Sciatic nerve (tissue), 1 donor: ENCODE measurements around a stretch of chr13.

GRCh38 chr13:28503077-28503597, 8.2 kb upstream of the FLT1 start:
- PRO-cap, result no peak

DNA sequence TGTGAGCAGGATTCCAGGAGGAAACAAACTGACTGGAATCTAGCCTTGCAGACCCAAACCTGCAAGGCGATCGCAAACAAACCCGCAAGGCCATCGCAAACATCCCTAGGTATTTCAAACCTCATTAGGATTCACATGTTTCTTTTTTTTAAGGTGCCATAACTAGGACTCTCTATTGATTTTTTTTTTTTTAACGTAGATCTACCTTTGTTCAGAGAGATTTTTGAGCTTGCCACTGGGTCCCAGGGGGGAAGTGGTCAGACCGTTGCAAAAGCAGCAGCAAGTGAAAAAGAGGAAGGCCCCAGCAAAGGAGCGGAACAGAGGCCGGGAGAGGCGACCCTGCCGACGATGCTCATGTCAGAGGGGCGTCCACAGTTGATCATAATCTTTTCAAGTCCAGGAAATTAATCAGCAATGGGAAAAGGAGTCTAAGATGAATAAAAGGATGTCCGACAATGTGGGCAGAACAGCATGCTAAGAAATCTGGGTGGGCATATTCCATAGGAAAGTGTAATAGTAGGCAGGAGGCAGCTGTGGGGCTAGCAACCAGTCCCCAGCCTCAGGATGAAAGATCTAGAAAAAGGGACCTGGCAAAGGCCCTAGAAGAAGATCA, 32.8 kb upstream of the FLT1 start:
- PRO-cap, result no peak

DNA sequence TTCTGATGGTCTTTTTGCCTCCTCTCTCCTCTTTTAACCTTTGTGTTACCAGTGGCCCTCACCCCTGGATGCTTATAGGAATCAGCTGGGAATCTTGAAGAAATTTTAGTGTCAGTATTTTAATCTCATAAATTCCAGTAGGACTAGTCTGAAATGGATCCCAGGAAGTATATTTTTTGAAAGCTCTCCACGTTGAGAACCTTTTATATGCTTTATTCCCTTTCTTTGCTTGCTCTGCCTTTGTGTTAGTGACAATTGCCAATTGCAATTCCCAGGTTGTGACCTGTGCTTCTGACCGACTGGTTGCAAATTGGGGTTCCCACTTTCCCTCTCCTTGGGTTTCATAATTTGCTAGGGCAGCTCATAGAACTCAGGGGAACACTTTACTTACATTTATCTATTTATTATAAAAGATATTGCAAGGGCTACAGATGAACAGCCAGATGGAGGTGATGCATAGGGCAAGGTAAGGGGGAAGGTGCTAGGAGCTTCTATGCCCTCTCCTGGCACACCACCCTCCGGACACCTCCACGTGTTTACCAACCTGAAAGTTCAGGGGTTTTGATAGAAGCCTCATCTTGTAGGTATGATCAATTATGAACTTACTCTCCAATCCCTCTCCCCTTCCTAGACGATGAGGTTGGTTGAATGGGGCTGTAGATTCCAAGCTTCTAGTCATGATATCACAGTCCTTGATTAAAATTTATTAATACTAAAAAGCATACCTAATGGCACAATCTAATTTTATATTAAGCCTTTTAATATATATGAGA, 21.1 kb downstream of the POMP start:
- PRO-cap, result unidirectional peak, plus-strand start at position 634 of the sequence

DNA sequence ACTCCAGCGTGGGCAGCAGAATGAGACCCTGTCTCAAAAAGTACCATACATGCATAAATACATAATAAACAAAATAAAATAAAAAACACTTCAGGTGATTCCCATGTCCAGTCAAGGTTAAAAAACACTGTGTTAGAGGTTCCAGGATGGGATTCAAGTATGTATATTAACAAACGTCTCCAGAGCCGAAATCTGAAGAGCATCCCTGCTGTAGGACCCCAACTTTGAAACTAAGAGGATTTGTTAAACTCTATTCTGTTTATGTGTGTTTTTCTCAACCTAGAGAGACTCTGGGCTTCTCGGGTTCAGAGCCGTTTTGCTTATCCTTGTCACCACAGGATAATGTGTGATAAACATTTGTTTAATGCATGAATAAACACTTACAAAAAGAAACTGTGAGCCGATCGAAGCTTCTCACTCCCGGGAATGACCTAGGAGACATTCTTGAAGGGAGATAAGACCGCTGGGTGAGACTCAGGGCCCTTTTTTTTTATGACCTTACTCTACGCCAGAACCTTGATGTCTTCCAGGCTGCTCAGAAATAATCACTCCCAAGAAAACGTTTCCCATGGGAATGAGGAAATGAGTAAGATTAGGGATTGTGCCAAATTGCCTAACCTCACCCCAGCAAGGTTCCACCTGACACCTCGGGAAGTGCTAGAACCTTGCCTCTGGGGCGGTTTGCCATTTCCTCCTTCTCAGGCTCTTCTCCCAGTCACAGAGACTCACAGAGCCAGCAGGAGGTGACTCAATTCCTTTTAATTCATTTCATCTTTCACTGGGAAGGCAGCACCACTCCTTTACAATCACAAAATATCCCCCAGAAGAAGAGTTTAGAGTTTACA, 2.4 kb downstream of the SLC46A3 start:
- PRO-cap, result unidirectional peak, minus-strand start at position 428 of the sequence

GRCh38 chr13:29126147-29126604, 306.0 kb downstream of the MTUS2 start:
- PRO-cap, result no peak

- PRO-cap, result no peak
Observed at GRCh38 chr13:29428152-29429290, 167.0 kb downstream of the SLC7A1 start.

DNA sequence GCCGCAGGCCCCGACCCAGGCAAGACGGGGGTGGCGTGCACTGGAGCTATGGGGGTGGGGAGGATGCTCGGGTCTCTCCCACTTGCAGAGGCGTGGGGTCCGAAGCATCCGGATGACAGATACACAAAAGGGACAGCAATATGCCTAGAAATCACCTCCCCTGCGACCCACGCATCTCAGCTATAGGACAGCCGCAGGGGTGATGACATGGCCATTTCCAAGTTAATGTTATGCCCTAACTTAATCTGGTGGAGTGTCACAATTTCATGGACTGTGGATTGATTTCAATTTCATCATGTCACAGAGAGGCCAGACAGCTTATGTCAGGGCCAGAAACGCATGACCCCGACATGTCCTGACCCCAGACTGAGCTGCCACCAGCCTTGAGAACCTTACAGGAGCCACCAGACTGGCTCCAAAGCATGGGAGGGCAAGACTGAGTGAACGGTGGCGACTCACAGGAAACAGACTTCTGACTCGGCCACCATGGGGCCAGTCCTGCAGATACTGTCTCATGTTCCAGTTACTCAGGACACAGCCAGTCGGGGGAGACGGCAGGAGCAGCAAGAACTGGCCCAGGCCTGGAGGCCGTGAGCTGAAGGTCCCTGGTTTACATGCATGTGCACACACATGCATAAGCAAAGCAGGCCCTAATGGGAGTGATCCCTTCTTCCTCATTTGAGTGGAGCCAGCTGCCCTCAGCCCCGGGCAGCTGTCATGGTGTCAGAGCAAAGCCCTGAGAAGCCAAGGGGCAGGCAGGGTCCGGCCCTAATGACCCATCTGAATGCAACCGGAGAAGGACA, 82.2 kb downstream of the SLC7A1 start:
- PRO-cap, result no peak

DNA sequence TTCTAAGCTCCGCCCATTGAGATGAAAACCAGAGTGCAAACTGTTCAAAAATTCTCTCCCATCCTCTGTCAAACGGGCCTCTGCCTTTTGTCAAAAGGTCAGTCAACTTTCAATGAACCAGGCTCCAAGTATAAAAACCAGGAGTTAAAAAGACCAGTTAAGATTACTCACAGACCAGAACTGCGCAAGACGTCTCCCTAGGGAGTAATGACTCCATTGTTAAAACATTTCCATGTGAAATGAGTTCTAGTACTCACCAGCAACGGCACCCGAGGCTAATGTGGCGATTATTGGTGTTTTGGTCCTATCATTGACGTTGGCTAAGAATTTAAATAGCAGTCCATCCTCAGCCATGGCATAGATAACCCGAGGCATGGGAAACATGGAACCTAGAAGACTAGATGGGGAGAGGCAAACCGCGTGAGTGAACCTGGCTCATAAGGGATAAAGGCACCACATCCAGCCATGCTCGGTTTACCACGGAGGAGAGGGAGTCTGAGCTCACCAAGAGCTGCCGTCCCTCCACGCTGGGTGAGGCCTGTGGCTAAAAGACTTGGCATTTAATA, 73.3 kb downstream of the SLC7A1 start:
- PRO-cap, result no peak

DNA sequence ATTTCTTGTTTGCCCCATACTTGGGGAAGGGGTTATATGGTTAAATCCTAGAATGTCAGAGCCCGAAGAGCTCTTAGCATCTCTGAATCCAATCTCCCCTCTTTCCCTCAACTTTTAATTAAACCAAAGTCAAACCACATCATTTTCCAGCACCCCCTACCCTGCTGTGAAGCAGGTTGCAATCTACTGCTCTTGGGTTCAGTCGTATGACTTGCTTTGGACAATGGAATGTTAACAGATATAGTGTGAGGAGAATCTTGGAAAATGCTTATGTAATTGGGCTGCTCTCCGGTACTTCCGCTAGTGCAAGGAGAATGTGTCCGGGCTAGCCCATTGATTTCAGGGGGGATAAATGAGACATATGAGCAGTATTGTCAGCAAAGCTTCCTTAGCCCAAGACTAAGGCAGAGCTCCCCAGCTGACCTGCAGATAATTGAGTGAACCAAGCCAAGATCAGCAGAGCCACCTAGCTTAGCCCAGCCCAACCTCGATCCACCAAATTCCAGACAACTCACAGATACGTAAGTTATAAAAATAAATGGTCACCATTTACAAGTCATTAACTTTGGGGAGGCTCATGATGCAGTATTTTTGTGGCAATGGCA, 89.8 kb upstream of the SLC7A1 start:
- PRO-cap, result no peak

DNA sequence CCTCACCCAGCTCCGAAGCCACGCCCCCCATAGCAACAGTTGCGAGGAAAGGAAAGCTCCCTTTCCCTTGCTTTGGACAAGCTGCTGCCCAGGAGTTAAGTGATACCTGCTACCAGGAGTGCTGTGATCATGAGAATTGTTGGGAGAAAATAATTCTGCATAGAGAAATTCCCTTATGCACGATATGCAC, 260 bp upstream of the UBL3 start:
- PRO-cap, result no peak

GRCh38 chr13:29863045-29863473, 12.6 kb upstream of the UBL3 start:
- PRO-cap, result no peak

- PRO-cap, result no peak
Observed at GRCh38 chr13:29884466-29885151, 34.2 kb upstream of the UBL3 start.

GRCh38 chr13:29924478-29925175, 74.2 kb upstream of the UBL3 start:
- PRO-cap, result bidirectional peak, plus-strand start at chr13:29924759, minus-strand start at chr13:29924703; bidirectional peak, plus-strand start at chr13:29925122, minus-strand start at chr13:29924977

GRCh38 chr13:29954317-29955118, 104.1 kb upstream of the UBL3 start:
- PRO-cap, result no peak

GRCh38 chr13:30148621-30148866, 158.8 kb downstream of the KATNAL1 start:
- PRO-cap, result no peak

DNA sequence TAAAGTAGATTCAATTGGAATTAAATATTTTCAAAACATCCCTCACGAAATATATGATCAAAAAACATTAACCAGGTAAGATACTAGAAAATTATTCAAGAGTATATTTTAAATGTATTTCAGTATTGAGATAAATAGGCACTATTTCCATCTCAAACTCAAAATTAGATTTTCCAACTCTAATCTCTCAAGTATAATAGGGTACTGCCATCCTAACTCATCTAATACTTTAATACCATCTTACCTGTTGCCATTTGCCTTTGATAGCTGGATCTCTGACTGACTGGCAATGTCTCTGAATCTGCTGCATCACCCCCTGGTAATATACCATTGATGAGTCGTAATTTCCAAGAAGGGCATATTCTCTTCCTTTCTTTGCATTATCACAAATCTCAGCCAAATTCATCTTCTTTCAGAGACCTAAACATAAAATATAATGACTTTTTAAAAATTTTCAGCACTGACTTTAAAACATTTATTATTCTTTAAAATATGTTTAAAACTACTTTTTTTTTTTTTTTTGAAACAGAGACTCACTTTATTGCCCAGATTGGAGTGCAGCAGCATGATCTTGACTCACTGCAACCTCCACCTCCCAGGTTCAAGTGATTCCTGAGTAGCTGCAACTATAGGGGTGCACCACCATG, 23.9 kb downstream of the KATNAL1 start:
- PRO-cap, result no peak

DNA sequence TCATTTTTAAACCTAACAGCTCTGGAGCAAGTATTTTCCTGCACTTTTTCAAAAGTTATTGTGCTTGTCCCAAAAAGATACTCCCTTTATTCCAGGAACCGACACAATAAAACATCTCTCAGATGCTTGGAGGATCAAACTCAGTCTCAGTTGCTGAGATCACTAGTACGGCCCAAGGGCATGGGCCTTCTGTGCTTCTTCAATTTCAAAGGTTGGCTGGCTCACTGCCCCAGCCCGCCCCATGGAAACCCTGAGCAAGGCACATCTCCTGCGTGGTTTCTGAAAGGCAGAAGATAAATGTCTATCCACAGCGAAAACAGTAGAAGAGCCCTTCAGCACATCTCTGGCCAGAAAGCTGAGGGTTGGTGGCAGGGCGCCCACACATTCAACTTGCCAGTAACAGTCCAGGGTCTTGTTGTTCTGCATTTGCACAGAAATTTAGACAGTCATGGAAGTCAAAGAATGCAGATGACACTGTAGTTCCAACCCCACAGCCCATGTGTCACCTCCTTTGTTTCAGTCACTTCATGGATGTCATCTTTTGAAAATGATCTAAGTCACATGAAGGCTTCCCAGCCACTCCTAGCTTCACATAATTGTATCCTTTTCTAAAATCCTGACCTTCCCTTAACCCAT, 24.0 kb upstream of the KATNAL1 start:
- PRO-cap, result no peak

- PRO-cap, result no peak
Observed at GRCh38 chr13:30622646-30623394, 5.1 kb downstream of the USPL1 start.

- PRO-cap, result no peak
Observed at GRCh38 chr13:30623395-30624093, 5.8 kb downstream of the USPL1 start.

DNA sequence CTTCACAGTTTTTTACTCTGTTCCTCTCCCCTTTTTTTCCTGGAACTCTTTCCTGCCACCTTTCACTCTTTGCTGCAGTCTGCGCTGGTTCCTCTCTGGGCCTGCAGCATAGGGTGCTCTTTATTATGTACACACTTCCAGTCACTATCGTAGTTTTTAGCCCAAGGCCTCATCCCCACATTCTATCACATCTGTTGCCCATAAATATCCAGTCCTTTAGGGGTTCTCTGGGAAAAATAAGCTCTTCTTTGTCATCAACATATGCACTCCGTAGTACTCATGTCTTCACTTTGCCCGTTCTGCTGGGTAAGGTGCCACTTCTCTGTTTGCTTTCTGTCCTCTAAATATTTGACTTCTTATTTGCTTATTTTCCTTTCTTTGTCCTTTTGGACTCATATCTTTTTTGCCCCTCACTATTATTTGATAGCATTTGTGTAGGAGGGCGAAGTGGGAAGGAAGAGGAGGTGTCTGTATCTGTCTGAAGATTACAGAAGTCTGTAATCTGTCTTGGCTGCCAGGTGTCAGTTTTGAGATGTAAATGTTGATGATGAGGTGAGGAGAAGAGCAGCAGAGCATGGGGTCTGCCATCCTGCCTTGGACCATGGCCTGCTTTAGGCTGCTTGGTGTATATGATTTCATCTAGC, 30.7 kb downstream of the USPL1 start:
- PRO-cap, result no peak